ENCODE measurements around a stretch of chr14.

GRCh38 chr14:69714204-69714897, 52.6 kb upstream of the SRSF5 start:
- CAGE, long polyA plus RNA = no peak
- RRBS = no CpG with 5 or more reads among the region's 8 CpGs

DNA sequence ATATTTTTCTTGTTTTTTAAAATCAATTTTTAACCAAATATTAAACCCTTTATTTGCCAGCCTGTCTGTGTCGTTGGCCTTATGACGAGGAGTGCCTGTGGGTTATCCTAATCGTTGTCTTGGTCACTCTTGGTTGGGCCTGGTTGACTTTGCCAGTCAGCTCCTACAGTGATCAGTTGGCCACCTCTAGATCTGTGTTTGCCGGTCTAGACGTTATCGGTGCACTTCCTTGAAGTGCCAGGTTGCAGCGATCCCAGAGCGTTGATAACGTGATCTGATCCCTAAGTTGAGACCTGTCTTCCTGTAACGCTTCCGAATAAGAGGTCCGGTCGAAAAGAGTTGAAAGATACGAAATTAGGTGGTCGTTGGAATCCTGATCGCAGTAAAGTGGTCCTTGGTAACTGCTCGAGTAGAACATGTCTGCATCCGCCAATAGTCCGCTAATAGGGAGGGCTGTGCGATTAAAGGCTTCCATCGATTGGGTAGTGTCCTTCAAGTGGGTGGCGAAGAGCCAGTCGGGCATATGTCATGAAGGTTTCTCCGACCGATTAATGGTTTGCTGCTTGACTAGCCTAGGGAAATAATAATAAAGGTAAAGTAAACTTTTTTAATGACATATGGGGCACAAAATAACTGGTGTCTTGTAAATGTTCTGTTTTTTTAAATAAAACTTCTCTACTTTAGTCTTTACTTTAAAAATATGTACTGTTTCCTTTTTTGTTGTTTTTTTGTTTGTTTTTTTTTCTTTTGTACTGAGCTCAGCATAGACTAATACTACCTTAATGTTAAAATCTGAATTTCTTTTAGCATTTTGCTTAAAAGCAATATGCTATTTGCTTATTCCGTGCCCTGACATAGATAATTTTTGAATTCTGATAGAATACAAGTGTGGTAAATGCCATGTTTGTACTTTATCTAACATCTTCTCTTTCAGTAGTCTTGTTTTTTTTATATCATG, 2.8 kb downstream of the SRSF5 start:
- CAGE, long polyA plus RNA = no peak
- RRBS = no CpG with 5 or more reads among the region's 26 CpGs

DNA sequence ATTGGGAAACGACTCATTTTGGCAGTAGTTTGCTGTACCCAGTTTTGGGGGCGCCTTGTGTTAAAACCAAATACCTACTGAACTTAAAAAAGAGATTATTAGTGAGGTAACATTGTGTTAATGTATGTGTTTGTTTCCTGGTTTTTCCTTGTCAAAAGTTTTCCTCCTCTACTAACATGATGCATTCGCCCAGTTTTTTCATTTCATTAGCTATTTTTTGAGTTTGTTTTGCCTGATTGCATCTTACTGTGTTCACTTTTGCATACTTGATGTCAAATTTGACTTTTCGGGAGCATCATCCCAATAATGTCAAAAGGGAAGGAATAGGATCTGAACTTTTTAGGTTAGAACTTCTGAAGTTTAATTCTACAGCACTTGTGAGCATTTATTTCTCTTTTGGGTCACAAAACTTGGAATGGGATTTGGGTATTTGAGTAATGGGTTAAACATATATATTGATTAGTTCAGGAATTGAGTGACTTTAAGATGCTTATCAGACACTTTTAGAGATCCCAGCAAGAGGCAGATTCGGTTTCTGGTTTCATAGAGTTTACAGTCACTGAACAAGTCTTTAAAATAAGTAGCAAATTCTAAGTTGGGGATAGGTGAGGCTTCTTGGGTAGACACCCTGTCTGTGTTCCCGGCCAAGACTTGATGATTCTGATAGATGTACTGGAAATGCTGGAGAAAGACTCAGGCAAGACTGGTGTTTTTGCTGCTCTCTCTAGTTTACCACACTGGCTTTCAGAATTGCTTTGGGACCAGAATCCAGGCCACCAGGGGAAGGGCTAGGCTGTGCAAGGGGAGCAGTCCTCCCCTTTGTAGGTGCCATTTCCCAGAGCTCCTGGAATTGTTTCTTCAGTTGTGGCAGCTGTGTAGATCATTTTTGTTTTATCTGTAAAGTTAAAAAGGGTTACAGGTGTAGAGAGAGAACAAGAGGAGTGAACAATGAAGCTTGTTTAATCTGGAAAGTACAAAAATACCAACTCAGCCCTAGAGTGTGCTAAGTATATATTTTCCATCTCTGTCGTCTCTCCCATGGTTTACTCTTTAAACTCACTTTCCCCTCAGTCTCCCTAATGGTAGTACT, 8.9 kb downstream of the SRSF5 start:
- CAGE, long polyA plus RNA = no peak
- RRBS = no CpG with 5 or more reads among the region's 7 CpGs

- CAGE, long polyA plus RNA = no peak
Observed at GRCh38 chr14:69778011-69778287, 11.0 kb downstream of the SRSF5 start.

GRCh38 chr14:69942341-69943114, 63.3 kb downstream of the SMOC1 start:
- CAGE, long polyA plus RNA = no peak
- RRBS = no CpG with 5 or more reads among the region's 5 CpGs

- CAGE, long polyA plus RNA = no peak
- RRBS = no CpG with 5 or more reads among the region's 5 CpGs
Observed at GRCh38 chr14:69943465-69943871, 64.3 kb downstream of the SMOC1 start.

GRCh38 chr14:70229862-70230259, 41.1 kb upstream of the SLC8A3 start:
- CAGE, long polyA plus RNA = no peak
- RRBS = no CpG with 5 or more reads among the region's 1 CpG

- CAGE, long polyA plus RNA = no peak
- RRBS = no CpG with 5 or more reads among the region's 1 CpG
Observed at GRCh38 chr14:70666928-70667264, 25.2 kb downstream of the TTC9 start.

DNA sequence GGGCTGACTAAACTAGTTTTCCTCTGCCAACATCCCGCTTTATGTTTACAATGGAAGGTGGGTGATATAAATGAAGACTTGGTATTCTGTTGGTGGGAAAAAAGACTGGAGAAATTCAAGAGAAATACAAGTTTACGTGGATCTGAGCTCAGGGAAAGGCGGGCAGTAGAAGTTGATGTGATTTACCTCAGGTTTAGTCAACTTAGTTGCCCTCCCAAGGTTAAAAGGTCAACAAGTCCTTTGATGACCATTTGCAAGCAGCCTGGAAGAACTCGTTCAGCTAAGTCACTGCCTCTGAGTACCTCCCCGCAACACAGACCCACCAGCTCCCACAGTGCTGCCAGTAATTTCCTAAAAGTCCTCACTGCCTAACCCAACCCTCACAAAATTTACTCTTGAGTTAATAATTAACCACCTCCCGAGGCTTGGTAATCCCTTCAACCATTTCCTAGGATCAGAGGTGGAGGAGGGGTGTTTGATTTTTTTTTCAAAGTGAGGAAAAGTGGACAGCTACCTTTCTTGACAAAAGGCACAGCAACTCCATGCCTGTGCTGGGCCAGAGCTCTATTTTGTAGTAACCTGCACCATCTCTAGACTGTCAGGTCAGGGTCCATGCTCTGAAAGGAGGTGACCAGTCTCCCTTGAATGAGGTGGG, 55.8 kb downstream of the MAP3K9 start:
- CAGE, long polyA plus RNA = no peak
- RRBS = no CpG with 5 or more reads among the region's 6 CpGs

GRCh38 chr14:70754841-70755244, 54.5 kb downstream of the MAP3K9 start:
- CAGE, long polyA plus RNA = no peak
- RRBS = no CpG with 5 or more reads among the region's 3 CpGs

GRCh38 chr14:70755245-70755407, 54.2 kb downstream of the MAP3K9 start:
- CAGE, long polyA plus RNA = no peak
- RRBS = no CpG with 5 or more reads among the region's 2 CpGs

DNA sequence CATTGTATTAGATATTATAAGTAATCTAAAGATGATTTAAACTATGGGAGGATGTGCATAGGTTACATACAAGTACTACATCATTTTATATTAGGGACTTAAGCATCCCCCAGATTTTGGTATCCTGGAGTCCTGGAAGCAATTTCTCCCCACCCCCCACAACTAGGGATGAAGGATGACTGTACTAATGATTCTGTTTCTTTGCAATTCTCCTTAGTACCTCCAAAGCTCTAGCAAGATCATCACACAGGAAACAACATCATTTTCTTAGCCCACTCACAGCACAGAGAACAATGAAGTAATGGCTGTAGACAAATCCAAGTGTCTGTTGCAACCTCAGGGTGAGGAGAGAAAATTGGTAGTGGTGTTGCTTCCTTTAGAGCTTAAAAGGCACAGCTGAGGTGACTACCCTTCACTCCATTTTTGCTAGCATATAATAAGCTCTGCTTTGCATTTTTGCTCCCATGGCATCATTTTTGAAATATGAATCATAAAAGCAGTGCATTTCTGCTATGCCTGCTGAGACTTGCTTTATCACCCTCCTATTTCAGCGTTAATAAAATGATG, 18.7 kb upstream of the PCNX1 start:
- CAGE, long polyA plus RNA = no peak
- RRBS = no CpG with 5 or more reads among the region's 1 CpG

GRCh38 chr14:70981711-70982064, 74.4 kb downstream of the PCNX1 start:
- CAGE, long polyA plus RNA = no peak
- RRBS = no CpG with 5 or more reads among the region's 3 CpGs

GRCh38 chr14:71001656-71002214, 94.5 kb downstream of the PCNX1 start:
- CAGE, long polyA plus RNA = no peak
- RRBS = no CpG with 5 or more reads among the region's 5 CpGs

- CAGE, long polyA plus RNA = no peak
- RRBS = no CpG with 5 or more reads among the region's 3 CpGs
Observed at GRCh38 chr14:71092502-71093026, 185.3 kb downstream of the PCNX1 start.

GRCh38 chr14:71321217-71321631, 948 bp downstream of the SIPA1L1 start:
- CAGE, long polyA plus RNA = no peak
- RRBS = 2% methylated on average over 14 of the region's 34 CpGs

DNA sequence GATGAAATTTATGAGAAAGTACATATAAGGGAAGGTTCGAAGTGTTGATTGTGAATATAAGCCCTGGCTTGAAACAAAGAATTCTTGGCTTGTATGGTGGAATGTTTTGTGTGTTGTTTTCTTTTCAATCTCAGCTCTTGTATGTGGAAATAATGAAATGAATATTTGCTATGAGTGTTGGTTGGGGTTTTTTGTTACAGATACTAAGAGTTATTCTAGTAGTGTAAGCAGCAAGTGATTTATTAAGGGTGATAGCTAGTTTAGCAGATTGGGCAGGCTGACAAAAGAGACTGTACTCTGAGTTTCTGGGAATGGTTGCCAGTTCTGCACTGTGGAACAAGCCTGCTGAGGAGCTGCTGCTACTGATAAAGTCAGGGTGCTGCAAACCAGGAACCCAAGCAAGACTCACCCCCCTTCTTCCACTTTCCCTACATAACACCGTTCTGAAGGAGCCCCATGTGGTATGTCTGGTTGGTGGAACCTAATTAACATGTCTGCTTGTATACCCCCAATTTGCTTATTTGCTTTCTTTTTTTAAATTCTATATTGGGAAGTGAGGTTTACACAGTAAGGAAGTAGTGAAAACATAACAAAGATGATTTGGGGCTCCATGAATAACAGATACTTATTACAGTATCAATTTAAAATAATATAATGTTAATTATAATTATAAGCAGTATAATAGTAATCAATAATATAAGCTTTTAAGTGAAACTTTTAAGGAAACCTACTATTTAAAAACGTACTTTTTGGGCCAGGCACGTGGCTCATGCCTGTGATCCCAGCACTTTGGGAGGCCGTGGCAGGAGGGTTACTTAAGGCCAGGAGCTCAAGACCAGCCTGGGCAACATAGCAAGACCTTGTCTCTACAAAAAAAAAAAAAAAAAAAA, 35.7 kb downstream of the SIPA1L1 start:
- CAGE, long polyA plus RNA = no peak
- RRBS = no CpG with 5 or more reads among the region's 5 CpGs

GRCh38 chr14:71478634-71479054, 158.4 kb downstream of the SIPA1L1 start:
- CAGE, long polyA plus RNA = no peak
- RRBS = no CpG with 5 or more reads among the region's 4 CpGs

- CAGE, long polyA plus RNA = no peak
- RRBS = no CpG with 5 or more reads among the region's 29 CpGs
Observed at GRCh38 chr14:71932865-71933736, 872 bp downstream of the RGS6 start.

DNA sequence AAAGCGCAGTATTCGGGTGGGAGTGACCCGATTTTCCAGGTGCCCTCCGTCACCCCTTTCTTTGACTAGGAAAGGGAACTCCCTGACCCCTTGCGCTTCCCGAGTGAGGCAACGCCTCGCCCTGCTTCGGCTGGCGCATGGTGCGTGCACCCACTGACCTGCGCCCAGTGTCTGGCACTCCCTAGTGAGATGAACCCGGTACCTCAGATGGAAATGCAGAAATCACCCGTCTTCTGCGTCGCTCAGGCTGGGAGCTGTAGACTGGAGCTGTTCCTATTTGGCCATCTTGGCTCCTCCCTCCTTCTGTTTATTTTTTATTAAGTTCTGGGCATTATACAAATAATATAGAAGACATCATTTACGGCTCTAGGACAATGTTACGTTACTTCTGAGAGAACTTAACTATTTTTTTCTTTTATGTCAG, 49.8 kb downstream of the RGS6 start:
- CAGE, long polyA plus RNA = no peak
- RRBS = no CpG with 5 or more reads among the region's 18 CpGs